Umbilical cord (tissue), 2 donors: ENCODE measurements around a stretch of chr18.

- RAMPAGE, long total RNA = no peak
Observed at GRCh38 chr18:13578467-13578819, 147.9 kb downstream of the FAM210A start.

DNA sequence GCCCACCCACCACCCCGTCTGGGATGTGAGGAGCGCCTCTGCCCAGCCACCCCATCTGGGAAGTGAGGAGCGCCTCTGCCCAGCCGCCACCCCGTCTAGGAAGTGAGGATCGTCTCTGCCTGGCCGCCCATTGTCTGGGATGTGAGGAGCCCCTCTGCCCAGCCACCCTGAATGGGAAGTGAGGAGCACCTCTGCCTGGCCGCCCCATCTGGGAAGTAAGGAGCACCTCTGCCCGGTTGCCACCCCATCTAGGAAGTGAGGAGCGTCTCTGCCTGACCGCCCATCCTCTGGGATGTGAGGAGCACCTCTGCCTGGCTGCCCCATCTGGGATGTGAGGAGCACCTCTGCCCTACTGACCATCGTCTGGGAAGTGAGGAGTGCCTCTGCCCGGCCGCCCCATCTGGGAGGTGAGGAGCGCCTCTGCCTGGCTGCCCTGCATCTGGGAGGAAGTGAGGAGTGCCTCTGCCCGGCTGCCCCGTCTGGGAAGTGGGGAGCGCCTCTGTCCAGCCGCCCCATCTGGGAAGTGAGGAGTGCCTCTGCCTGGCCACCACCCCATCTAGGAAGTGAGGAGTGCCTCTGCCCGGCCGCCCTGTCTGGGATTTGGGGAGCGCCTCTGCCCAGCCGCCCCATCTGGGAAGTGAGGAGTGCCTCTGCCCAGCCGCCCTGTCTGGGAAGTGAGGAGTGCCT is 90.4 kb upstream of the ZNF519 start:
- RAMPAGE, long total RNA = no peak

GRCh38 chr18:14642309-14642863 is 99.0 kb upstream of the POTEC start:
- RAMPAGE, long total RNA = no peak

GRCh38 chr18:21004626-21005204 is 106.9 kb downstream of the ROCK1 start:
- RAMPAGE, long total RNA = no peak

- RAMPAGE, long total RNA = no peak
Observed at GRCh38 chr18:21056753-21057429, 54.7 kb downstream of the ROCK1 start.

- RAMPAGE, long total RNA = no peak
Observed at GRCh38 chr18:21518457-21518939, 82.0 kb downstream of the ESCO1 start.

DNA sequence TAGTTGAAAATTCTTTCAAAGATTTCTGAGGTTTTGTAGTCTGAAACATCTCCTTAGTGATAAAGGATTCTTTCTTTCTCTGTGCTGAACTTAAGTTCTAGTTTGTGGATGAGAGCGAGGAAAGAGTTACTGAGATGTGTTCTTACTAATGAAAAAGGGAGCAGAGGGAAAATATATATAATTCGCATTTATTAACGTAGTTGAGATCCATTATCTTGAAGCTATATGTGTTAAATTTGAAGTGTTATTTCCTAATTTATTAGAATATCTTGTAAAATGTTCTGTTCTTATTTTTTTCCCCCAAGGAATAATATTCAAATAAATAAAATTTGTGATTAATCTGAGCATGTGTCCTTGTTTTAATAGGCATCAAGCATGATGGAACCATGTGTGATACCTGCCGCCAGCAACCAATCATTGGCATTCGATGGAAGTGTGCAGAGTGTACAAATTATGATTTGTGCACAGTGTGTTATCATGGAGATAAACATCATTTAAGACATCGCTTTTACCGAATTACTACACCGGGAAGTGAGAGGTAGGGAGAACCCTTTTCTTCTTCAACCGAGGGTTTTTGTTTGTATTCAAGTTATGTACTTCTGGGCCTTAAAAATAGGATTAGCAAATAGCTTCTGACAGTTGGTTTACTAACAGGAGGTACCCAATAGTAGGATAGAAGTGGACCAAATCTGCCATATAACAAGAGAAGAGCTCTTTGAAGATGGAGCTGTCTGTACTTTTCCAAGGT is 25.0 kb downstream of the MIB1 start:
- RAMPAGE, long total RNA = no peak

DNA sequence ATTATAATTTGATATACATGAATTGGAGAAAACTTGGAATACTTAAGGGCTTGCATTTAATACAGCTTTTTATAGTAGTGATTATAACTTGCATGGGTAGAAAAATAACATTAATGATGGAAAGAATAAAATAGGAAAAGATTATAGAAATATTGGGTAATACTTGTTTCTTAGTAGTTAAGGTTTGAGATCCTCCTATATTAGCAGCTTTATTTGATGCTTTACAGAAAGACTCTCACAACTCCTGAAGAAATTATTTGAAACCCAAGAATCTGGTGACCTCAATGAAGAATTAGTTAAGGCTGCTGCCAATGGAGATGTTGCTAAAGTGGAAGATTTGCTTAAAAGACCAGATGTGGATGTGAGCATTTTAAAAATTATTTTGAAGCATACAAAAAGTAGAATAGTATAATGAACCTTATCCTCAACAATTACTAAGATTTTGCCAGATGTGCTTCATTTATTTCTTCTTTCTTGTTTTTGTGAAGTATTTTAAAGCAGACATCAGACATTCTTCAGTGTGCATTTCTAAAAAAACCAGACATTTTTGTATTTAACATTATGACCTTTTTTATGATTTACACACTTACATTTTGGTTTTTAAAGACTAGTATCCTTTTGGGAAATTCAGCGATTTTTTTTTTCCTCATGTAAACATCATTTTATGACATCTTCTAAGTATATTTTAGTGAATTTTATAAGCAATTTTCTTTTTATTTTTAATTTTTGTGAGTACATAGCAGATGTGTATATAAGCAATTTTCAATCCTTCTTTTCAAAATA is 59.2 kb downstream of the MIB1 start:
- RAMPAGE, long total RNA = no peak

- RAMPAGE, long total RNA = no peak
Observed at GRCh38 chr18:21896651-21897372, 156.2 kb downstream of the MIB1 start.

DNA sequence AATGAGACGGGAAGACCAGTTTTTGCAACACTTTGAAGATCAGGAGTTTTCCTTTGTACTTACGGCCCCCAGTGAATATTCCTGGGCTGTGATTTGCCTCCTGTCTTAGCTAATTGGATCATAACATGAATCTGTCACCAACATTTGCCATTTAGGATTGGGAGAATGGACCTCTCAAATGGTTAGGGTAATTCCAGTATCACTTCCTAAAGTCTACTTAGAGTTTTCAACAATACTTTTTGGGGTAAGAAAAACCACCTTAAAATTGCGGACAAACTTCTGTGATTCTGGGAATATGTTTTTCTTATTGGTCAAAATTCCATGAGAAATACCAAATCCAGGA is 136.7 kb upstream of the GATA6 start:
- RAMPAGE, long total RNA = no peak

- RAMPAGE, long total RNA = no peak
Observed at GRCh38 chr18:22060626-22061015, 108.8 kb upstream of the GATA6 start.

DNA sequence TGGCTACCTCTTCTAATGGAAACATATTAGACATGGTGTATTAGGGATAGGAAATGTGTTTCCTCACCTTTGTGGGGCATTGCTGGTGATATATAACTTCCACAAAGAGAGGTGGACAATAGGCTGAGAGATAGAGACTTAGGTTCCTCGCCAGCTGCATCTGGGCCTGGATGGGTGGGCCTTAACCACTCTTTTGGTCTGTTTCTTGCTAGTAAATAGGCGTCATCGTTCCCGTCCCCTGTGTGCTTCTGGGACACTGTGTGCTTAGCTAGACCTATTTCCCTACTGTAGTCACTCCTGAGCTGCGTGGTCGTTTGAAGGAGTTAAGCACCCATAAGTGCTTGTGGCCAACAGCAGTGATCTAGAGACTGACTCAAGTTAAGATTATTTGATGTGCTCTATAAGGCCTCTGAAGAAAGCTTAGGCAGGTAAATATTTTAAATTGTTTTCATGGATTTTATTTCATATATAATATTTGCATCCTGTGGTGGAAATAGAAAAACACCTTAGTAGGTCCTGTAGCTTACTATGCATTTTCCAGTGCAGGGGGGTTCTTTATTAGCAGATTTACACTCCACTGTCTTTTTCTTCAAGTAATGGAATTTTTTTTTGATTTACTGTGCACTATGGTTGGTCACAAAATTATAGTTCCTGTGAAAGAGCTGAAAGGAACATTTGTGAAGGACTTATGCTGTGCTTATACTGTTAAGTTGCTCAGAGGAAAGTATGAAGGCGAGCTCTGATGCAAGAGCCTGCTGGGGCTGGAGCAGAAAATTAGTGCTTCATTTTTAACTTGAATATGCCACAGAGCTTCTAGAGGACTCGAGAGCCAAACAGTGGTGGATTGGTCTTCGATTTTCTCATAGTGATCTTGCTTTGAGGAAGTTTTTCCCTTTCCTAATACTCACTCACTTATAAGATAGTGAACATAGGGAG is 19.8 kb downstream of the GATA6 start:
- RAMPAGE, long total RNA = no peak

GRCh38 chr18:22210198-22210991 is 41.0 kb downstream of the GATA6 start:
- RAMPAGE, long total RNA = no peak

GRCh38 chr18:22286555-22287251 is 117.3 kb downstream of the GATA6 start:
- RAMPAGE, long total RNA = no peak

- RAMPAGE, long total RNA = no peak
Observed at GRCh38 chr18:22322010-22322576, 95.6 kb downstream of the CTAGE1 start.

- RAMPAGE, long total RNA = no peak
Observed at GRCh38 chr18:22345199-22346178, 72.2 kb downstream of the CTAGE1 start.

DNA sequence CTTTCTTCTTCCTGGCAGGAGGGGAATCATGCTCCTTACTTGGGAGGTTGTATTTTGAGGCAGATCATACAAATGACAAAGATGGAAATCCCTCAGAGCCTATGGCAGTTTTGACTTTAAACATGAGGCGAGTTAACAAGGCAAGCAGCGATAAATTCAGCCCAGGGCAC is 68.4 kb downstream of the CTAGE1 start:
- RAMPAGE, long total RNA = no peak

- RAMPAGE, long total RNA = no peak
Observed at GRCh38 chr18:22388884-22389270, 28.8 kb downstream of the CTAGE1 start.

DNA sequence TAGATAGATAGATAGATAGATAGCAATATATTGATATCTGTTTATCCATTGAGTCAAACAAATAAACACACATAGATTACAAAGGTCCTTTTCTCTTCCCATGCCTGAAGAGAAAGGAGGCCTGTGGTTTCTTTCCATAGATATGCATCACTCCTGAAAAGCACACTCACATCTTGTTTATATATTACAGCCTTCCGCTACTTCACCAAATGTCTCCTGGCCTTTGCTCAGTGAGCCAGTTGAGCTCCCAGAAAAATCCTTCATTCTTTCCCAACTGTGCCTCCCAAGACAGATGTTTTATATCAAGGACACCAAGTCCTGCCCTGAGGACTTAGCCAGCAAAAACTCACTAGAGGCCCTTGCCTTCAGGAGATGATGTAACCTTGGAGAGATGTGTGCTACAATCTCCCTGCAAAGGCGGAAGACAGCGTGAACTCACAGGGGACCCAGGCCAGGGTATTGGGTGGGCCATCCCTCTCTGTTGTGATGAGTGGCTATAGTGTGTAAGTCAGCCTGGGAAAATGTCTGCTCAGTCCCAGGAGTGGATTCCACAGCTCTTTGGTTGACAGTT is 86.0 kb upstream of the CTAGE1 start:
- RAMPAGE, long total RNA = no peak

- RAMPAGE, long total RNA = no peak
Observed at GRCh38 chr18:22613292-22613904, 195.7 kb upstream of the CTAGE1 start.